Hair follicle dermal papilla cell (primary cell): ENCODE results near the genes IGFBP5 and TNP1.

DNA sequence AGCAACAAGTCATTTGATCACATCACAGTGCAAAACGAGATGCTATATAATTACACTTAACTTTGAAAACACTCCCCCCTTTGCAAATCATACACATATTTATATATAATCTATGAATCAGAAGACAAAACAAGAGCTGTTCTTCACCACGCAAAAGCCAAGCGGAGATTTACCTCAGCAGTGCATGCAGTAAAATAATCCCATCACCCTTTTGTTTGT, 263 bp downstream of the IKZF2 start:
- CAGE, long polyA plus RNA: no peak

DNA sequence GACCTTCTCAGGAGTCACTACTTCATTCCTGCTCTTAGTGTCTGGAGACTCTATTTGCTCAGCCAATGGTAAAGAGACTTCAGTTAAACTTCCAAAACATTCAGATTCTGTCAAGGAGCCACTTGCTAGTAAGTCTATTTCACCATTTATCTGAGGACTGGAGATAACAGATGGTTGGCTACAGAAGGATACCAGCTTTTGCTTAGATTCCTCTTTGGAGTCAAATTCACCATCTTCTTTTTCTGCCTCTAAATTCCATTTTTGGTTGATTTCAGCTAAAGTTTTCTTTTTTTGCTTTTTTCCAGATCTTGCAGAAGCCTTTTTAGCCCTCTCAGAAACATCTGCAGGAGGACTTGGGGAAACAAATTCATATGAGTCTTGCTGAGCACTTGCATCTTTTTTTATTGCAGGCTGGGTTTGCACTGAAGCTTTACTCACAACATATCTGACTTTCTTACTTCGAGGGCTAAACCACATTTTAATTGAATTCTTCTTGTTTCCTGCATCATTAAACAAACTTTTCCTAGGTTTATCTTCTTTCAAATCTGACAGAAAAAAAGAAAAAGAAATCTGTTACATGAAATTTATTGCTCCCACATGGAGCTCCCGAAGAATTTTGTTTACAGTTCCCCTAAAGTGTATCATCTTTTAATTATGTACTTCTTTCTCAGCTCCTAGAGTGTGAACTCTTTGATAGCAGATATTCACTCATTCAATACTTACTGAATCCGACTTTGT, 28.3 kb downstream of the BARD1 start:
- CAGE, long polyA plus RNA: no peak

- CAGE, long polyA plus RNA: no peak
Observed at GRCh38 chr2:215367851-215368132, 55.9 kb downstream of the ATIC start.

GRCh38 chr2:215391390-215391964, 44.4 kb downstream of the FN1 start:
- CAGE, long polyA plus RNA: no peak

DNA sequence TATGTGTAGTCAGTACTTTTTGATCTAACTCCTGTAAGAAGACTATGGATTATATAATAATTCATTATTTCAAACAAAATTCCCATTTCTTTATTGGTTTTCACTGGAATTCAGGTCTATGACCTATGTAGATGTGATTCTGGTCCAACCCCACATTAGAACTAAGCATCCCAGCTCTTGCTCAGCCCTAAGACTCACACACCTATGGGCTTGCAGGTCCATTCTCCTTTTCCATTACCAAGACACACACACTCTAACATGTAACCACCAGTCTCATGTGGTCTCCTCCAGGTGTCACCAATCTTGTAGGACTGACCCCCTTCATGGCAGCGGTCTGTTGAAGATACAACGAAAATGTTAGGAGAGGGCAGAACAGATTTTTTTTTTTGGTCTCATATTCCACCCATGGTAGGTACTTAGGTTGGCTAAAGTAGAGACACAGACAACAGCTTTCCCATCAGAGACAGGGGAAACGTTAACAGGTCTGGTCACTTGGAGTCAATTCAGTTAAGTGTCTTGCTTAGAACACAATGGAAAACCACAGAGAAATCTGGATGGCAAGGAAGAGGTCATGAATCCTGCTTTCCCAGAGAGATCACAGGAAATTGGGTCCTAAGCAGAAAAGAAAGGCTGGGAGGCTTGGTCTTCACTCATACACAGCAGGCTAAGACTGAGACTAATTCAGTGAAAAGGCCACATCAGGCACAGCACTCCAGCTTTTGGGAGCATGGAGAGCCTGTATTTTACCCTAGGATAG, 4.1 kb downstream of the FN1 start:
- CAGE, long polyA plus RNA: no peak

- CAGE, long polyA plus RNA: no peak
Observed at GRCh38 chr2:215749436-215750168, 263.7 kb downstream of the MREG start.

DNA sequence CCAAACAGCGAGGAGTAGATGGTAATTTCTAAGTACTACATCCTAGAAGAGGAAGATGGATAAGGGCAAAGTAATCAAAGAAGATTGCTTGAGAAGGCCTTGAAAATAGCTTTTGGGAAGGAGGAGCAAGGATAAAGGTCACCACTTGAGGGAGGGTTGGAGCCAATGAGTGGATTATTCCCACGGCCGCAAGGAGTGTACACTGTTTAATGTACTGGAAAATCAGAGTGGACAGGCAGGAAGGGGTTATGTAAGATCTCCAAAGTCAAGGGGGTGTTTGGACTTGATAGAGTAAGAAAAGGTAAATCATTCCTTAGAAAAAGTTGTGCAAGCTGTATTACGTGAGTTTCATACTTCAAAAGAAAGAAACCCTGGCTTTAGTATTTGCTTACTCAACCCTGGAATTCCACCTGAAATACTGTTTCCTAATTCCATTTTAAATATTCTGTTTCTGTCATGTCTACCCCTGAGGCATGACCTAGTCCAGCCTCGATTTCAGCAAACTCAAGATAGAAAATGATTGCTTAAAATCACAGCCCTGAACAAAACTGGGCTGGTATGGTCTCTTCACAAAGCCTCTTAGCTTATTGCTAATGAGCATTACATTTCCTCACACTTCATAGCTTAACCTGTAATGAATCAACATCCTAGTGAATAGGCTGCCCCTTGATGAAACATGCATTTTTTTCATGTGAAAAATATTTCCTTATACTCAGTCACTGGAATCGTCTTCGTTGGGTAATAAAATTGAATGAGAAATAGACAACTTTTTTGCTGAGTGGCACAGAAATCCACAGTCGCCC, 1.1 kb downstream of the MREG start:
- CAGE, long polyA plus RNA: no peak

GRCh38 chr2:216107650-216108294, 1.4 kb upstream of the XRCC5 start:
- CAGE, long polyA plus RNA: no peak

- CAGE, long polyA plus RNA: no peak
Observed at GRCh38 chr2:216414889-216415654, 2.8 kb downstream of the SMARCAL1 start.

DNA sequence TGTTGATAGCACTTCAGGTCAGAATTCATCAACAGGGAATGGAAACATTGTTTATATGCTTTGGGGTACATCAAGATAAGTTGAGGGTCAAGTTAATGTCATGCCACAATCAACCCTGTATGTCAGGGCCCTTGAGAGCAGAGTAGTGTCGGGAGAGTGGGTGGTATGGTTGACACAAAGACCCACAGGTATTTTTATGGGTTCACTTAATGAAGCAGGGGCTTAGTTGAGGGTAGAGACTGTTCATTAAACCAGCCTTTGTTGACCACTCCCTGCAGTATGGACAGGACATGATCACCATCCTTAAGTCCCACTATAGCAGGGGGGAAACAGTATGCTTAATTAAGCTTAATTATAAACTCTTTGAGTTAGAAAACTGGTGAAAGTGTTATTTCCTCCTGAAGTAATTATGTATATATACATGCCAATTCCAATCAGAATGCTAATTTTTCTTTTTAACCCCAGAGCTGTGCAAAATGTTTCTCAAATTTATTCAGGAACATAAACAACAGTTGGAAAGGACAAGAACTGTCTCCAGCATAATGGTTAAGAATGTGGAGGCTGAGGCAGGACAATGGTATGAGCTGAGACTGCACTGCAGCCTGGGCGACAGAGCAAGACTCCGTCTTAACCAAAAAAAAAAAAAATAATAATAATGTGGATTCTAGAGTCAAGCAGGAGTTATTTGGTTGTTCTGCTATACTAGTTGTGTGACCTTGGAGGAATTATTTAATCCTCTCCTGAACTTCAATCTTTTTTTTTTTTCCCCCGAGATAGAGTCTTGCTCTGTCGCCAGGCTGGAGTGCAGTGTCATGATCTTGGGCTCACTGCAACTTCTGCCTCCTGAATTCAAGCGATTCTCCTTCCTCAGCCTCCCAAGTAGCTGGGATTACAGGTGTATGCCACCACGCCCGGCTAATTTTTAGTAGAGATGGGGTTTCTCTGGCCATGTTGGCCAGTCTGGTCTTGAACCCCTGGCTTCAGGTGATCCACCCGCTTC, 6.0 kb downstream of the RPL37A start:
- CAGE, long polyA plus RNA: no peak

DNA sequence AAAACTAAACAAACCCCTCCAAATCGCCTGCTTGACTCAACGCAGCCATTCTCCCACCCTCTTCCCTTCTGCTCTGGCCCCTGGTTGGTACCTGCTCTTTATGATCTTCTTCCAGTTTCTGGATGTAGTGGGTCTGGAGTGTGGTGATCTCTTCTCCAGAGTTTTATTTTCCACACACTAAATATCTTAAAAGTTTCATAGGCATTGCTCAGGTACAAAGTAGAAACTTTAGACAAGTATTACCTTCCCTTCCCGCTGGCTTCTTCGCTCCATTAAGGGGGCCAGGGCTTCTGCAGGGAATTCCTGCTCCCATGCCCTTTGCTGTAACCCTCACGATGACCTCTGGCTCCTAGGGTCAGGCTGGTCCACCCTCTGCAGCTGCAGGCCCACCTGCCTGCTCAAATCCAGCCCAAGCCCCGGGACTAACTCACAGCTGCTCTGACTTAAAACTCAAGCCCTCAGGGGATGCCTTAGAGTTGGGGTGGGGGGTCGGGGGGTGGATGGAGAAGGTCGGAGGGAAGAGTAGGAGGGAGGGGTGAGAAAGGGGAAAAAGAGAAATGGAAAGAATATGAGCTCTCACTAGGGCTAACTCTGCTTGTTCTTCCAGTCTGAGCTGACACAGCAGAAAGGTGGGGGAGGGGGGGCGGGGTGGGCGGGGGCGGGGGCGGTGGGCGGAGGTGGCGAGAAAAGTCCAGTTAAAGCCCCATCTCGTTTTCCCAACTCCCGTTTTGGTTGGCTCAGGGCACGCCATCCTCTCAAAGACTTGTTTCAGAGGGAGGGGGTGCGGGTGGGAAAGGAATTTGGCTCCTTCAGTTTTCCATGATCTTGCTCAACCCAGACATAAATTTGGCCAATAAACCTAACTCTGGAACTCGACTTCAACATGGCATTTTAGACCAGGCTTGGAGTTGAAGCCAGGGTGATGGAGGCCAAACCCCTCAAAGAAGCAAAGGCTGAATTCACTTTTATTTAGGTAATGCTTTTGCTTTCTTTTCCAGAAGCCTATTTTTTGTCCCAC, 4.8 kb downstream of the IGFBP5 start:
- CAGE, long polyA plus RNA: no peak

DNA sequence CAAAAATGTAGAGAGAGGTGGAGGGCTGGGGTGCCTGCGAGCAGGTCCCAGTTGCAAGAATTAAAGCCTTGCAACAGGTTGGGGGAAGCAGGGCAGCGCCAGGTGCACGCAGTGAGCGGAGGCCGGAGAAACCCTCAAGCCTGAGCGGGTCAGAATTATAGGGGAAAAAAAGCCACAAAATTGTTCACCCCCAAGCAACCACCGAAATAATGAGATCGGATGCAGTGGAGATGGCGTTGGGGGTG, 499 bp downstream of the IGFBP5 start:
- CAGE, long polyA plus RNA: no peak

DNA sequence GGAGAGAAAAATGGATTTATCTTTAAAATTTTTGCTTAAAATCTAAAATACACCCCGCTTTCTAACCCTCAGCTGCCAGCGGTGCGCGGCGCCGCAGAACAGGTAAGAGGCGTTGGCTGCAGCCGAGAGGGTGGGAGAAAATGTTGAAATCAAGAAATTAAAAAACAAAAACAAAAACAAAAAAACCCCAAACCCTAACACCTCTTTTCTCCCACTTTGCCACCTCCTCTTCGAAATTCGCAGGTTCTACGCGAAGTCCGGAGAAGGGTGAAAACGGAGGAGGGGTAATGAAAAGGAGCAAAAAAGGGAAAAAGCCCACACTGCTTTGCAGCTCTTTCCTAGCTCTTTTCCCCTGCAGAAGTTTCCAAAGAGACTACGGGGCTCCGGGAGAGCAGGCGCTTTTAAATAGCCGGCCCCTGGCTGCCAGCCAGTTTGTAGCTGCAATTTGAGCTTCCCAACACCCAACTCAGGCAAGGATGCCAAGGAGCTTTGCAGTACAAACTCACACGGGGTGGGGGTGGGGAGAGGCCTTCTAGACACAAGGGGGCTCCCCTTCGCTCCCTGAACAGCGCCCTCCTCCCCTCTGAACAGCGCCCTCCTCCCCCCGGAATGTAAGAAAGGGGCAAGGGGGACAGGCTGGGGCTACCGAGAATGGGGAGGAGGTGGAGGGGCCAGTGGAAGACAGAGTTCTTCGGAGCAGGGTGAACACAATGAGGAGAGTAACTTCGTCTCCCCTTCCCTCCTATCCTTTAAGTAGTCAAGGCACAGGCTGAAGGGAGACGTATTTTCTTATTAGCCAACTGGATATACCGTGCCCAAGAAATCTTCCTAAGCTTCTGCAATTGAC, at the start of gene IGFBP5:
Gene IGFBP5, minus strand, starts transcription at position 377 of the 847 bp plus-strand sequence.
- CAGE, long polyA plus RNA: no peak

- CAGE, long polyA plus RNA: no peak
Observed at GRCh38 chr2:216740397-216741487, 45.4 kb upstream of the IGFBP5 start.

DNA sequence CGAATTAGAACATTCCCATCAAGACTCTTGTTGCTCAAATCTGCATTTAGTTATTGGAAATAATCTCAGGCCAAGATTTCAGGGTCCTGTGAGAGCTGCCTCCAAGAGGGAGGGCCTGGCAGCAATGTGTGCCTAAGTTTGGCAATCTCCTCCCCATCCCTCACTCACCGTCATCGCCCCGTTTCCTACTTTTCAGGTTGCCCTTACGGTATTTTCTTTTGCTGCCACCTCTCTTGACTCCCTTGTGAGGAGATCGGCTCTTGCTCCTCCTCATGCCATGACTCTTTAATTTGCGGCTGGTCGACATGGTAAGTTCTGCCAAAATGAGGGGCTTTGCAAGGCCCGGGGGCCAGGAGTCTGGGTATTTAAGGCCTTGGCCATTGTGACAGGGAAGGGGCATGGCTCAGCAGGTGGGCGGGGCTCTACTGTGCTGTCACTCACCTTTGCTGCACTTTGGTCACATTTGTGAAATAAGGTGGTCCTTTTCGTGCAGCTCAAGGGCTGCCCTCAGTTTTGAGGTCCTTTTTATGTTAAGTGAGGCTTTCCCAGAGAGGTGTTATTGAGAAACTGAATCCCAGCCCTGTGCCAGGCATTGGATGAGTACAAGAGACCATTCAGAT, at the start of gene TNP1:
Gene TNP1, minus strand, starts transcription at position 337 of the 620 bp plus-strand sequence.
- CAGE, long polyA plus RNA: no peak

DNA sequence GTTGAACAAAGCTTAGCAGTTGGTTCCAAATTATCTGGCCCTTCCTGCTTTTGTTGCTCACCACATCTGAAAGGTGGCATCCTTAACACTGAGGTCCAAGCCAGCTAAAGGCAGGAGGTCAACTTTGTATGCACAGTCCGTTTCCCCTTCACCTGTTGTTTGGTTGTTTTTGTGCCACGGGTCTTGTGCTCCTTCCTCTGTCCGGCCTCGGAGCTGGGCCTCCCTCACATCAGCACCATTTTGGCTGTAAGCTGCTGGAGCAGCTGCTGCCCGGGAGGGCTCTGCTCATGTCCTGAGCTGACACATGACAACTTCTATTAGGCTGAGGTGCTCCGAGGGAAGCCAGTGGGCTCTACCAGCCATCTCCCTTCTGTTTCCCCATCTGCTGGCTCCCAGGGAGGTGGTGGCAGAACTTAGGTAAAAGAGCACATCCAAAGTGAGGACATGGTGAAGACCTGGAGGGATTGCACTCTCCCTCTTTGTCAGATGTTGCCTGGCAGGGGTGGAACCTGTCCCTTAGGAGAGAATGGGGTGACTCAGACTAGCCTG, 49.6 kb upstream of the TNP1 start:
- CAGE, long polyA plus RNA: no peak

DNA sequence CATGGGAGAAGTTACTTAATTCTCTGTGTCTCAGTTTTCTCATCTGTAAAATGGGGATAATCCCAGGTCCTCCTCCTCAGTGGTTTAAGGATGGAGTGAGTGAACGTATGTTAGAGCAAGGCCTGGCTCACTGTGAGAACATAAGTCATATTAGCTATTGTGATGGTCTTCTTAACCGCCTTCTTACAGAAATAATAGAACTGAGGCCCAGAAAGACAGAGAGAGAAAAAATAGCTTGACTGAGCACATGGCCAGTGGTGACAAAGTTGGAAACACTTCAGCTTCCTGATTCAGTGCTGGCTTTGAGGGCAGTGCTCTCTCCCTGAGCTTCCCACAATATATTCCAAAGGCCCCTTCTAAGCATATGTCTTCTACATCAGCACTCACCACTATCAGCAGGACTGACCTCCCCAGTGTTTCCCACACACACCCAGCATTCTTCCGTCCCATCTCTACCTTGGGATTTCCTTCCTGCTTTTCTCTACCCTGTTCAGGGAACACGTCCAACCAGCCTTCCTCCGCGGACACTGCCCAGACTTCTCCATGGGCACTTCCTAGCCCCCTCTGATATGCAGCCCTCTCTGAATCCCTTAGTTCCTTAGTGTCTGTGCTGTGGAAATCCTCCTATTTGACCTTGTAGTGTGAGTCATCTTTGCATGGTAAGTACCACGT, 215.0 kb upstream of the TNP1 start:
- CAGE, long polyA plus RNA: no peak

DNA sequence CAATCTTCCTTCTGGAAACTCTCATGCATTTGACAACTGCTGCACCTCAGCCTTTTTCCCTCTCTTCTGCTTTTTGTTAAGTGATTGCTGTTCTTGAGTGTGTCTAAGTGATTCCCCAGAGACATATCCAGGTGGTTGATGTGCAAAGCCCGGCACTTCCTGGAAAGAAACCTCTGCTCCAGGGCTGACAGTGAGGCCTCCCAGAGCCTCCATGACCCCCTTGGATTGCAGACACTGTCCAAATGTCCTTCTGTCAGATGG, 389.6 kb upstream of the TNP1 start:
- CAGE, long polyA plus RNA: no peak

GRCh38 chr2:217279576-217279961, 419.7 kb upstream of the TNP1 start:
- CAGE, long polyA plus RNA: no peak

- CAGE, long polyA plus RNA: no peak
Observed at GRCh38 chr2:217398850-217399262, 539.0 kb upstream of the TNP1 start.